Metastatic Liver Carcinoma in the Lung (tissue), 2 donors: Measurements from ENCODE around the gene FRG2.

DNA sequence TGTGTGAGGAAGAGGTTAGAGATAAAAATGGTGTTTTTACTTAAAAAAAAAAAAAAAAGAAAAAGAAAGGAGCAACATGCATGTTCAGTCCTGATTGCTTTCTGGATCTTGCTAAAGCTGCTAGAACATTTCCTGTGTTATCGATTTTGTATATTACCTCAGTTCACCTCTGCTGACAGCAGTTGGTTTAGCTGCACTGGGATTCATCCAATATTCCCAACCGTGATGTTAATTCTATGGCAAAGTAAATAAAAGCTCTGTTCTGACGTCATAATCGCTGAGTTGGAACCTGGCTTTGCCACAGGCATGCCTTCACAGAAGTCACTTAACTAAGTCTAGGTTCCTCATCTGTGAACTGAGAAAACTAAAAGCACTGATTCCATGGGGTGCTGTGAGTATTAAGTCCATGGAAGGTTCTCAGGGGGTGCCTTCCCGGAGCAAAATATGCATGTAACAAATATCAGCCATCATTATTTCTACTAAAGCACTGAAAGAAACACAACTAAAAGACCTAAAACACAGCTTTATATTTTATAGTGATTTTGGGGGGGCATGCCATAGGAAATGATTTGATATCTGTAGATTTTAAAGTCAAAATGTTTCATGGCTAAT, 90.8 kb upstream of the SORBS2 start:
- PRO-cap, 2 experiments, result no peak in any of the 2 experiments

DNA sequence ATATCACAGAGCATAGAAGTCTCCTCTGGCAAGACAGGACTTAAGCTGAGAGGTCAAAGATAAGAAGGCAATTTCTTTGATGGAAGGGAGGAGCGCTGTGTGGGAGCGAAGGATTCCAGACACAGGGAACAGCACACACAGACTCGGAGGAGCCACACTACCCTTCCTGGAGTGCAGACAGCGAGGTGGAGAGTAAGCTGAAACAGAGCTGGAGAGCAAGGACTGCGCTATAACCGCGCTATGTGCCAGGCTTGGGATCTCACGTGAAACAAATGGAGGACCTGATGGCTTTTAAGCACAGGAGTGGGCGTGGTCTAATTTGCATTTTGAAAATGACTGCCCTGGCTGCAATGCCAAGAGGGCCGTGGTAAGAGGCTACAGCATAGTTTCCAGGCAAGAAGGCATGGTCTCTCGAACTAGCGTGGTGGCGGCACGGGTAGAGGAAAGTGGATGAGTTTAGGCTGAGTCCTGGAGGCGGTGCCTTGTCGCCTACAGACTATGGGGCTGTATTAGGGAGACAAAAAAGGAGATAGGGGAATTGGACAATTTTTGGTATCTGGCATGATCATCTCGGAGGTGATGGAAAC, 114.0 kb upstream of the SORBS2 start:
- PRO-cap, 2 experiments, result no peak in any of the 2 experiments

DNA sequence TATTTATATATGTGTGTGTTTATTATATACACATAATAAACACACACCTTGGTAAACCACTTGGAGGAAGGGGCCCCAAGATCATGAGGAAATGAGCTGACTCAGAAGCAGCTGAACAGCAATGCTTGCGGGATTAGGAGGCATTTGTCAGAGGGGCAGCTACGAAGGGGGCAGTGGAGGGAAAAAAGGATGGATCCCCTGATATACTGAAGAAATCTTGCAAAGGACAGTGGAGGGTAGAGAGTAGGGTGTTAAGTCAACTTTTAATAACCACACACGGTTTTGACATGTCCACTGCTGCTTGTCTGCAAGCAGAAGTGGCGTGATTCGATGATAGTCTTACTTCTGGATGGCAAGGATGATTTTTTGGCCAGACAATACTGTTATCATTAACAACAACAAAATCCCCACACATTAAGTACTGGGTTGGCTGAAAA, 120.1 kb upstream of the SORBS2 start:
- PRO-cap, 2 experiments, result no peak in any of the 2 experiments

GRCh38 chr4:186145577-186145909, 45.8 kb upstream of the CYP4V2 start:
- PRO-cap, 2 experiments, result no peak in any of the 2 experiments

DNA sequence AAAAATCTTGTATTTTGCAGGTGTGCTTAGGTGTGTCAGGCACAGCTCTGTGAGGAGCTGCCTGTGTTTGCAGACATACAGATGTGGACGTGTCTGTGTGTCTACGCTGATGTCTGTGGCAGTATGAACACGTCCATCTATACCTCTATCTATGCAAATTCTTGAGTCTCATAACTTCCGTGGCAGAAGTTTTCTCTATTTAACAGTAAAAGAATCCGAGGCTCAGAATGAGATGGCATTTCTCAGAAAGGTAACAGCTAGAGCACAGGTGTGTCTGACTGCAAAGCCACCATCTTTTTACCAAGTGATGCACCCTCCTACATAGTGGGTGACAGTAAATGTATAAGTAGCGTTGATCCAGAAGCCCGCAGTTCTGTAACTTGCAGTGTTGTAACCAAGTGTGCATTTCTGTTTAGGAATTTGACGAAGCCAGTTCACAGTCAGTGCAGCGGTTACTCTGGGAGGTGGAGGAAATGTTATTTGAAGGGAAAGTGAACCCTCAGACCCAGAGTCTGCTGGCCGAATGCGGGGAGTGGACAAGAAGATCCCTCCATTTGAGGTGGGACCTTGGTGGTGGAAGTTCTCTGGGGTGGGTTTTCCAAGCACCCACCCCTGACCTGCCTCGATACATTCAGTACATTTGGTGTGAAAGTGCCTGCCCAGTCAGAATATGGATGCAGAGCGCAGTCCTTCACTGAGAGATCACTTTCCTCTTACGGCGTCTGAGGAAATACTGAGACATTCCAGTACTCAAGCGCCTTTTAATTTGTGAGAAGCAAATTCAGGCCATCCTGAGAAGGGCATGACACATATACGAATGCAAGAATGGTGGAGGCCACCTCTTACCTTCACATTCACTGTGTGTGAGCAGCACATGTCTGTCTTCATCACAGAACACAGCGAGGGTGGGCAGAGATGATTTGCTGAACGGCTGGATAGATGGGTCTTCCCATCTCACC, 39.6 kb upstream of the CYP4V2 start:
- PRO-cap, 2 experiments, result no peak in any of the 2 experiments

DNA sequence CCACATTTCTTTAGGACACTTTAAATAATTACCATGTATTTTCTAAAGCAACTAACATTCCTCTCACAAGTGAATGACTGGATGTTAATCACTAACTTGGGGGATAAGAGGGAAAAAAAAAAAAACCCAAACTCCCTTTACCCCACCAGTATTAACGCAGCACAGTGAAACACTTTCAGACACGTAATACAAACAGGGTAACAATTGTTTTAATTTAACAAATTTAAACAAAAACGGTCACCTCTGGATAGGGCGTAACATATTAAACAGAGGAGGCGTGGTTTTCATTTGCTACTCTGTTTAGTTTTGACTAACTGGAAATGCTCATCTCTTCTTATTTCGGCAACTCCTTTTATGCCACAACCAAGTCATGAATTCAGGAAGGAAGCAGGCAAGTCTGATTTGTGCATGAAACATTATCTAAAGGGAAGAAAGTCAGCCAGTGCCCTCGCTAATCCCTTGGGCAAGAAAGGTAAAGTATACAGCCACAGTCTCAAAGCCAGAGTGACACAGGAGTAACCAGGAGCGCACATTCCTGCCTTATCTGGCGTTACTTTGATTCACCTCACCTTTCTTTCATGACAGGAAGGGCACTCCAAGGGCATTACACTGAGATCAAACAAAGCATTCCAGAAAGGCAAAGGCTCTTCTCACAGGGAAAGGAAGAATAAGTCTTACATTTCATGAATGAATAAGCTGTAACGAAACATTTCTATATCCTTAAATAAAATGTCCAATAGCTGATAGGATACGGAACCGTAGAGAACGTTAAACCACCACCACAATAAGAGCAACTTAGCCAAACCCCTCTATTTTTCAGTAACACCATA, 38.9 kb downstream of the FAT1 start:
- PRO-cap, 2 experiments, result no peak in any of the 2 experiments

GRCh38 chr4:186703934-186704481, 19.6 kb downstream of the FAT1 start:
- PRO-cap, 2 experiments, result no peak in any of the 2 experiments

DNA sequence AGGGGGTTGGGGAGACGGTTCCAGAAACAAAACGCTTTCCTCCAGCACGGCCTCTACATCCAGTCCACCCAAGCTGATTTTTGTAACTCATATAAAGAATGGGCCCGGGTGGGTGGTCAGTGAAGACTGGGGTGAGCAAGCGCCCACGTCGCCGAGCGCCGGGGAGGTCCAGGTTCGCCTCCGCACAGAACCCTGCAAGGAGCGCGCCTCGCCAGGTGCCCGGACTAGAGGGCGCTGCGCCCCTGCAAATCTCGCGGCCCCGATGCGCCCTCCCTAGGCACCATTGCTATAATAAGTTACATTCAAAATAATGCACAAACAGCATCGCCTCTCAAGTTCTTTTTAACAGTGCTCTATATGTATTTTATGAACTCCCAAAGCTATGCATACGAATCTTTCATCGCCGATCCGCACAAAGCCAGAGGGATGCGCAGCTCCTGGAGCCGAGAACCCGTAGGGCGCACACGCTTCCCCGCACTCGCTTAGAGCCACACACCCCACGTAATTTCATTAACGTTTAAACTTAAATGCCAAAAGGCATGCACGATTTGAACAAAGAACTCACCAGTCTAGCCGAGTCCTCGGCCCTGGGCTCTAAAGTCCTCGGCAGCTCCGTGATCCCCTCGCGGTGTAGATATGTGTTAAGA, 2.3 kb upstream of the FAT1 start:
- PRO-cap, 2 experiments, result no peak in any of the 2 experiments

DNA sequence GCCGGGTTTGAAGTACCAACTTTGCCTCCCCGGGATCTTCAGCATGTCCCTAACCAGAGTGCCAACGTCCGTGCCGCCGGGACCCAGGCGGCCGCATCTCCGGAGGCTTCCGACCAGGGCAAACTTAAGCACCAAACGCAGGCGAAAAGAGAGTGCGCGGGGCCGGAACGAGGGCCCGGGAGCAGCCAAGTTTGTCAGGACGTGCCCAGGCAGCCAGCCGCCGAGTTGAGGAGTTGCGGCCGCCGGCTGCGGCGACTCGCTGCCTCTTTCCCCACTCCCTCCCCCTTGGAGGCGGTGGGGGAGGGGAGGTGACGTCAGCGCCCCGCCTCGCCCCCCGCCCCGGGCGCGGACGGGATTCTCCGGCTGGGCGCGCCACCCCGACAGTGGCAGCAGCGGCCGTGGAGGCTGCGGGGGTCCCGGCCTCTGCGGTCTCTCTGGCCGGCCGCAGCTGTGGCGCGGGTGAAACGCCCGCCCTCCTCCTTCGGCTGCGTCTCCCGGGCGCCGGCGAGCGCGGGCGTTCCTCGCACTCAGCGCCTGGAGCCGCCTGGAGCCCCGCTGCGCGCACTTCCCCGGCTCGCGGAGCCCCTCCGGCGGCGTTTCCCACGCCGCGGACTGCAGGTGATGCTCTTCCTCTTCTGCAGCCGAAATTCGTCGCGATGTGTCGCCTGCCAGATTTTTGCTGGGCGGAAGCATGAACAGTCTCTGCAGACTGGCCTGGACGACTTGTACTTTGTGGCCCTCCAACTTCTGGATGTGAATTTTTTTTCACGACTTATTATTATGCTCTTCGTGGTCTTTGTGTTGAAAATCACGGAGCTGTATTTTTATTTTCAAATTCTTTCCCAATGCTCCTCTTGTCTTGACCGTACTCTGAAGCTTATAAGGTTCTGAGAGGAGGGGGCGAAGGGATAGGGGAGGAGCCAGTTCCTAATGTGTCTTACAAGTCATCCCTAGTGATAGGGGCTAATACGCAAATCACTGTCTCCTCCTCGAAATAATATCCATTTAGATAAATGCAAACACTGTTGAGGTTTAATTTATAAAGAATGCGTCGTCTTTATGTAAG, 3.1 kb upstream of the FAT1 start:
- PRO-cap, 2 experiments, result peak in 2 of 2 experiments; most common plus-strand start position 383 of the sequence (in 2); most common minus-strand start position 287 of the sequence (in 2)

GRCh38 chr4:187380368-187380818, 615.2 kb upstream of the ZFP42 start:
- PRO-cap, 2 experiments, result no peak in any of the 2 experiments

- PRO-cap, 2 experiments, result no peak in any of the 2 experiments
Measured at GRCh38 chr4:188455328-188455651, 316.0 kb downstream of the TRIML1 start.

DNA sequence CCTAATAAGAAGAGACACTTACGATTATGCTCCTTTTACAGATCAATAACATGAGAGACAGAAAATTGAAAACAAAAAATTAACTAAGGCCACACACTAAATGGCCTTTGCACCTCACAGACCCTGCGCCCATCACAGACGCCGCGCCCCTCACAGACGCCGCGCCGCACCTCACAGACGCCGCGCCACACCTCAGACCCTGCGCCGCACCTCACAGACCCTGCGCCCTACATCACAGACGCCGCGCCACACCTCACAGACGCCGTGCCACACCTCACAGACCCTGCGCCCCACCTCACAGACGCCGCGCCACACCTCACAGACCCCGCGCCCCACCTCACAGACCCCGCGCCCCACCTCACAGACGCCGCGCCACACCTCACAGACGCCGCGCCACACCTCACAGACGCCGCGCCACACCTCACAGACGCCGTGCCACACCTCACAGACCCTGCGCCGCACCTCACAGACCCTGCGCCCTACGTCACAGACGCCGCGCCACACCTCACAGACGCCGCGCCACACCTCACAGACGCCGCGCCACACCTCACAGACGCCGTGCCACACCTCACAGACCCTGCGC, 657.3 kb downstream of the TRIML1 start:
- PRO-cap, 2 experiments, result no peak in any of the 2 experiments

GRCh38 chr4:188960198-188960668, 821.0 kb downstream of the TRIML1 start:
- PRO-cap, 2 experiments, result no peak in any of the 2 experiments

DNA sequence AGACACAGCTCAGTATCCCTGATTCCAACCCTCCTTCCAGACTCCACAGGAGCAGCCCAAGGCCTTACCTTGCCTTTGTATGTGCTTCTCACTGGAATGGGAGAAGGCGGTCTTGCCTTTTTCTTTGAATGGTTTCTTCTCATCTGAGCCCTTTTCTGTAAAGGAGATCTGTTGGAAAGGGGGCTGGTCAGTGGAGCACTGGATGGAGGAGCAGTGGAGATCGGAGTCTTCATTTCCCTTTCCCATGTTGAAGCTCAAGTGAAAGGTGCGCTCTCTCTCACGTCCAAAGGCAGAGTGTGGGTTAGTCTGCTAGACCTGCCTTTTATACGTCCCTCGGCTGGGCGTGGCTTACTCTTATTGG, at the start of gene FRG2:
FRG2 (minus strand) TSS at position 298 of the 361 bp plus-strand sequence.
- PRO-cap, 2 experiments, result no peak in any of the 2 experiments